Monocyte (primary cell): ENCODE measurements around the genes FKBP8, KLHL26 and NCAN.

DNA sequence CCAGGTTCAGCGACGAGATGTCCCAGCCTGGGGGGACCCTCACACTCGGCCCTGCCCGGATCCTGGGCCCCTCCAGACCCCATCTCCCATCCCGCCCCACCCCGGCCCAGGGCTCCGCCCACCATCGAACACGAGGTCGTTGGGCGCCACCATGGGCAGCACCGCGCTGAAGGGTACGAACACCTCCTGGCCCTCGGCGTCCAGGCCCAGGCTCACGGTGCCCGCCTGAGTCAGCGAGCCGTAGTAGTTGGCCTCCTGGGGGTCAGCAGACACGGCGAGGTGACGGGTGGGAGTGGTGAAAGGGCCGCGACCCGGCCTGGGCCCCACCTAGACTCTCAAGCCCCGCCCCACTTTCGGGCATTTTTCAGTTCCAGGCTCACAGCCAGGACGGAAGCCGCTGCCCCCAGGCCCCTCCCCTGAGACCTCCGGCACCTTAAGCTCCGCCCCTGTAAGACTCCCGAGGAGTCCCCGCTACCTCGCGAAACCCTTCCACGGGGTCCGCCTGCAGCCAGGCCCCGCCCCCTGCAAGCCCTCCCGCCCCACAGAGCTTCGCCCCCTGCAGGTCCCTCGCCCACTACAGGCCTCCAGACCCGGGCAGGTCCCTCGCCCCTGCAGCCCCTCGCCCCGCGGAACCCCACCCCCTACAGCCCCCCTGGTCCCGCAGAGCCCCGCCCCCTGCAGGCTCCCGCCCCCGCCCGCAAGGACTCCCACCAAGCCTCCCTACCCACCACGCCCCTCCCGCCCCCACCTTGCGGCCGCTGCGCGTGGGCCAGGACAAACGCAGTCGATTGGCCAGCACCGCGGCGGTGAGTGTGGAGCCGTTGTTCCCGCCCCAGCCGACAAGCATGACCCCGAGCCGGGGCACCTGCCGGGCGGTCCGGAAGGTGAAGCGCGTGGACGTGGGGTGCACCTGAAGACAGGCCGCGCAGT, 817 bp downstream of the ISYNA1 start:
- PRO-cap, 2 experiments: no peak in any of the 2 experiments

- PRO-cap, 2 experiments: peak in 2 of 2 experiments; most common plus-strand start chr19:18503178 (in 2); most common minus-strand start chr19:18502735 (in 2)
These were observed 19.3 kb downstream of the ELL start for GRCh38 chr19:18502207-18503352.

GRCh38 chr19:18507576-18508433, 14.1 kb downstream of the ELL start:
- PRO-cap, 2 experiments: no peak in any of the 2 experiments

DNA sequence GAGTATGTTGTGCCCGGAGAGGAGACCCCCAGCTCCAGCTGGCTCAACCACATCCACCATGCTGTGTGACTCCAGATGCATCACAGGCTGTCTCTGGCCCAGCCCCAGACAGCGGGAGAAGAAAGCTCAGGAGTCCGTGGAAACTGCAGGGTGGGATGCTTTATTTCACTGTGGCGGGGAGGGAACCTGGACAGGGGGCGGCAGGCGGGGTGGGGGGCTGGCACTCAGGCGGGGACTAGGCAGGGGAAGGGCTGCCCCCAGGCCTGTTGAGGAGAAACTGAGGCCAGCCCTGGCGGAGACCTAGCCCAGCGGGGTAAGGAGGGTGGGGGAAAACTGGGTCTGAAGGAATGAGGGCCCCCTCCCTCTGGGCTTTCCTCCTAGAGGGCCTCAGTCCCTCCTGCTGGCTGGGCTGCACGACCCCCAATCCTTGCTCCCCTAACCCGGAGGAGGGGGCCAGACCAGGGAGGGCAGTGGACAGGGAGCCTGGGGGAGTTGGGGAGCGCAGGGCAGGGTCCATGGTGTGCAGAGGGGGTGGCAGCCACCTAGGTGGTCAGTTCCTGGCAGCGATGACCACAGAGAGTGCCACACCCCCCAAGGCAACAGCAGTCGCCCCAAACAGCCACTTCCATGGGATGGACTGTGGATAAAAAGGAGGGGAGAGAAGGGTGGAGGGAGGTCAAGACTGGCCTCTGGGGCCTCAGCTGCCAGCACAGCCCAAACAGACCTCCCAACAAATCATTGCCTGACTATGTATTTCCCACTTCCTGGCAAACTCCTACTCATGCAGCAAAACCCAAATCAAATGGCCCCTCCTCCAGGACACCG, 10.0 kb upstream of the ELL start:
- PRO-cap, 2 experiments: no peak in any of the 2 experiments

- PRO-cap, 2 experiments: no peak in any of the 2 experiments
These were observed 1.1 kb downstream of the FKBP8 start for GRCh38 chr19:18542359-18542662.

DNA sequence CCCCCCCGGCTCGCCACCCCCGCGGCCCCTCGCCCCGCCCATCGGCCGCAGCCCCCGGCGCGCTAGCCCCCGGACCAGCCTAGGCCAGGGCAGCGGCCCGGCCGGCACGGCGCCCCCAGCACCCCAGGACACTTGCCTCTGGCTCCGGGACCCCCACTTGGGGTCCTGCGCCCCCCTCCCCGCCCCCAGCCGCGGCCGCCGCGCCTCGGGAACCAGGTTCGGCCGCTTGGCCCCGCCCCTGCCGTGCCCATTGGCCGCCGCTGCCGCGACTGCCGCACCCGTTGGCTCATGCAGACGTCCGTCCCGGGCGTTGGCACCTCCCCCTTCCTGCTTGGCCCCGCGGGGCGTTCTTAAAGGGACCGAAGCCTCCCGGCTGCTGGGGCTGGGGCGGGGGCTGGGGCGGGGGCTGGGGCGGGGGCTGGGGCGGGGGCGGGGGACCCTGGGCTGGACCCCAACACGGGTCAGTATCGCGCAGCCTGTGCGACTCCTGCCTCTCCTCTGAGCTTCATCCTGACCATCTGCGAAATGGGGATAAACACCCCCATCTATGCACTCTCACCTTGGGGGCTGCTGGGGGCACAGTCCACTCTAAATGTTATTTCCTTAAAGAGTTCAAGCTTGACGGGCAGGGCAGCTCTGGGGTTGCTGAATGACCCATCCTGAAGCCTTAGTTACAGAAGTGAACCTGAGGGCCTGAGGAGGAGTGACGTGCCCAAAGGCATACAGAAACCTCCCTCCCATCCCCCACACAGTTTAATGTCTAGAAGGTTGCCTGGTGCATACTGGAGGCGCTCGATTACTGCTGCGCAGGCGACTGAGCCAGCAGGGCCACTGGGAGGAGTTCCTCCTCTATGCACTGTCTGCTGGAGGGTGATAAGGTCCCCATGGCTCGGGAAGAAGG, at the start of gene FKBP8:
TSS of gene FKBP8 (minus strand) at position 224 of the 901 bp plus-strand sequence.
- PRO-cap, 2 experiments: peak in 2 of 2 experiments; most common plus-strand start position 799 of the sequence (in 2); most common minus-strand start position 159 of the sequence (in 1)

DNA sequence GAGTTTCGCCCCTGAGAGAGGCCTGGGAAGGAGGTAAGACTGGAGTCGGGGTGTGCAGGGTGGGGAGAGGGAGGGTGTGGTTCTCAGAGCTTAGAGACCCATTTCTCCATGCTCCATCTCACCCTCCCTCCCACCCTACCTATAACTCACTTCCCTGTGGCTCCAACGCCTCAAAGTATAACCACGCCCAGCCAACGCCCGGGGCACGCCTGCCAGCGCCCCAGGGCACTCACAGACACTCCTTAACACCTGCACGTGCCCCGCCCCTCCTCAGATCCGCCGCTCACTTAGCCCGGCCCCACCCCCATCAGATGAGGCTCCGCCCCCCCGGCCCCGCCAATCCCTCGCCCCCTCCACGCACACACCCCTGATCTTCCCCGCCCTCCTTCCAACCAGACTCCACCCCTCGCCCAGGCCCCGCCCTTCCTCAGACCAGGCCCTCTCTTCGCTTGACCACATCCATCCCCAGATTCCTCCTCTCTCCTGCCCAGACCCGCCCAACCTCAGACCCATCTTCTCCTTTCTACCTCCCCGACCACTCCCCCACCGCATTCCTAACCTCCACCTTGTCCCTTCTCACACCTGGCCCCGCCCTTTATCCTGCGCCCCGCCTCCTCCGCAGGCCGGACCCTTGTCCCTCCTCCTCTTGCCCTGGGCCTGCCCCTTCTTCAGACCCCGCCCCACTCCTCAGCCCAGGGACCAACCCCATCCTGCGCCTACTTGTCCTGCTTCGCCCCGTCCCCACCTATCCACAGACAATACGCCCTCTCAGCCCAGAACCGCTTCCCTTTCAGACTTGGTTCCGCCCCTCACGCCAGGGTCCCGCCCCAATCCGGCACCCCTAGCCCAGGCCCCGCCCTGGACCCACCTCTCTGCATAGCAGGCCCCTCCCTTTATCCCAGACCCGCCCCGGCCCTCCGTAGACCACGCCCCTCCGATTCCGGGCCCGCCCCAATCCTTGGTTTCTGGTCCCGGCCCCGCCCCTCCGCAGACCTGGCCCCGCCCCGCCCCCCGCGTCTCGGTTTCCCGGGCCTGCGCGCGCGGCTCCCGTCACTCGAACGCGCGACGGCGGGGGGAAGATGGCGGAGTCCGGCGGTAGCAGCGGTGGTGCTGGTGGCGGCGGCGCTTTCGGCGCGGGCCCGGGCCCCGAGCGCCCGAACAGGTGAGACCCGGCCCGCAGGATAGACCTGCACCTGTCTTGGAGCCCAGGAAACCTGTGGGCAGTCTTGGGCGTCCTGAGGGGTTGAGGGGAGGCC, at the start of gene KLHL26:
TSS of gene KLHL26 (plus strand) at position 1,053 of the 1,256 bp plus-strand sequence.
- PRO-cap, 2 experiments: peak in 2 of 2 experiments; most common plus-strand start position 1,053 of the sequence (in 2); most common minus-strand start position 754 of the sequence (in 1)

GRCh38 chr19:18659067-18659861, 22.4 kb downstream of the KLHL26 start:
- PRO-cap, 2 experiments: peak in 2 of 2 experiments; most common plus-strand start chr19:18659479 (in 1); most common minus-strand start chr19:18659417 (in 1)

DNA sequence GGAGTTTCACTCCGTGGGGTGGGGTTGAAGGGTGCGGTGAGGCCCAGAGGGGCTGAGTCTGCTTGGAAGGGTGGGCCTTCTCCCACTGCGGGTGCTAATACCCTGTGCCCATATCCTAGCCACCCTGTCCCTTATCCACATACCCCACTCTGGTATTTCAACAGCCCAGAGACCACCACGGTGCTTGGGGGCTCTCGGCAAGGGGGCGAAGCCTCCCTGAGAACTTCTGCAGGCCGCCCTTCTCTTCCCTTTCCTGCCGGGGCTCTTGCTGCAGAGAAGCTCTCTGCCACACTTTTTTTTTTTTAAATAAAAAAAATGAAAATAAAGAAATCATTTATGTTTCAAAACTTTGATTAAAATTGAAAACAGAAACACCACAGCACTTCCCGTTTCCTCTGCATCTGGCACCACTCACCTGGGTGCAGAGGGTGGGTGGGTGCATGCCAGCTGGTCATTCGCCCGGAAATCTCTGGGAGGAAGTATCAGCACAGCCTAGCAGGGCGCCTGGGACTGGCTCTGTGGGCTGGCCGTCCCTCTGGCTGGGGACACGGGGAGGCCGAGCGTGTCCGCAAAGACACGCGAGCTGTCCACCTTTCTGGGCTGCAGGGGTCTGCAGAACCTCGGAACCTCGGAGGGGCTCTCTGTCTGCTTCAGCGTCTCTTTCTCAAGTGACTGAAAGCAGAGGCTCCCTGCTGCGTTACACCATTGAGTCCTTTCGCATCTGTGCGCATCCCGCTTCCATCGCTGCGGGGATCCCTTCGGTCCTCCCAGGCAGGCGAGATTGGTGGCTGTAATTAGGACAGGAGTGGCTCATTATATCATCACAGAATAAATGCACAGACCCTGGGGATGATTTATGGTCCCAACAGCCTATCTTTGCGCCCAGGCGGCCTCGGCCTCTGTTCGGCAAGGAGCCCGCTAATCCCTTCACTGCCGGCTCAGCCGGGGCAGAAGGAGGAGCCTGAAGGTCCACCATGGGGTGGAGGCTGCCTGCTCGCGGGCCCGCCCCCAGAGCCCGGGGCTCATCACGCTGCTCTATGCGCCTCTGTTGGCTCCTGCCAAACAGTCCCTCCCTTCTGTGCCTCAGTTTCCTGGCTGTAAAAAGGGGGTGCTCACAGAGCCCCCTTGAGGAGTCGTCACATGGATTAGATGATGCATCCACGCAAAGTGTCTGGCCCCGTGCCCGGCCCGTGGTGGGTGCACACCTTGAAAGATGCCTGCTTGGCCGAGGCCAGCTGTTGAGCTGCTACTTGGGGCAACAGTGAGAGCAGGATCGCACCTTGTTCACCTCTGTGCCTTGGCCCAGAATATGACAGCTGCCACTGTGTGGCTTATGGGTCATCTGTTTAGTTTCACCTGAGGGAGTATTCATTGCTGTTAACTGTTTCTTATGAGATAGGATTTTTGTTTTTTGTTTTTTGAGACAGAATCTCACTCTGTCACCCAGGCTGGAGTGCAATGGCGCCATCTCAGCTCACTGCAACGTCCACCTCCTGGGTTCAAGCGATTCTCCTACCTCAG, 17.3 kb downstream of the CRTC1 start:
- PRO-cap, 2 experiments: peak in 1 of 2 experiments; most common plus-strand start position 12 of the sequence (in 1)

DNA sequence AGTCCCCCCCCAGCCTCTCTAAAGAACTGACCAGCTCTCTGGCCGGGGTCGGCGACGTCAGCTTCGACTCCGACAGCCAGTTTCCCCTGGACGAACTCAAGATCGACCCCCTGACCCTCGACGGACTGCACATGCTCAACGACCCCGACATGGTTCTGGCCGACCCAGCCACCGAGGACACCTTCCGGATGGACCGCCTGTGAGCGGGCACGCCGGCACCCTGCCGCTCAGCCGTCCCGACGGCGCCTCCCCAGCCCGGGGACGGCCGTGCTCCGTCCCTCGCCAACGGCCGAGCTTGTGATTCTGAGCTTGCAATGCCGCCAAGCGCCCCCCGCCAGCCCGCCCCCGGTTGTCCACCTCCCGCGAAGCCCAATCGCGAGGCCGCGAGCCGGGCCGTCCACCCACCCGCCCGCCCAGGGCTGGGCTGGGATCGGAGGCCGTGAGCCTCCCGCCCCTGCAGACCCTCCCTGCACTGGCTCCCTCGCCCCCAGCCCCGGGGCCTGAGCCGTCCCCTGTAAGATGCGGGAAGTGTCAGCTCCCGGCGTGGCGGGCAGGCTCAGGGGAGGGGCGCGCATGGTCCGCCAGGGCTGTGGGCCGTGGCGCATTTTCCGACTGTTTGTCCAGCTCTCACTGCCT, 13.8 kb downstream of the COMP start:
- PRO-cap, 2 experiments: no peak in any of the 2 experiments

DNA sequence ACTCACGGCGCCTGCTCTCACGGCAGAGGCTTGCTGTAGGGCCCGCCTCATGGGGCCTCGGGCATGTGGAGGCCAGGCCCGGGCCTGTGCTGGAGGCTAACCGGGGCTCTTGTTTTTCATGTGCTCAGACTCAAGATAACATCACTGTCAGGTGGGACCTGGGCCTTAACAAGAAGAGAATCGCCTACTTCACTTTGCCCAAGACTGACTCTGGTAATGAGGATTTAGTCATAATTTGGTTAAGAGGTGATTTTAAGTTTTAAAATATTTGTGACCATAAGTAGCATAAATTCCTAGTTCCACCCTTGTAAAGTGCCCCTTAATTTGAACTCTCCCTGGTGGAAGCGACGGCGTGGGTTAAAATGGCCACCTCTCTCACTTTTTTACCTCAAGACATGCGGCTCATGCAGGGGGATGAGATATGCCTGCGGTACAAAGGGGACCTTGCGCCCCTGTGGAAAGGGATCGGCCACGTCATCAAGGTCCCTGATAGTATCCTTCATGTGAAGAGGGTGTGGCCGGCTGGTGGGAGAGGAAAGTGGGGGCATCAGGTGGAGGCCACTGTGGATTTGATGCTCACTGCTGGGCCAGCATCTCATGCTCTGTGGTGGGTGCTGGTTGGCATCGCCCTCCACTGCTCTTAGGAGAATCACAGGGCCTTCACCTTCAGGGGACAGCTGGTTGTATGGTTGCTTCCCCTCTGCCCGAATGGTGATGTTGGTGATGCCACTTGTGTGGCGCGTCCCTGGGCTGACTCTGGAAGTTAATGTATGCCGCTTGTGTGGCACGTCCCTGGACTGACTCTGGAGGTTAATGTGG, 21.3 kb downstream of the UPF1 start:
- PRO-cap, 2 experiments: peak in 1 of 2 experiments; most common plus-strand start position 330 of the sequence (in 1)

GRCh38 chr19:18859731-18860702, 28.3 kb downstream of the UPF1 start:
- PRO-cap, 2 experiments: no peak in any of the 2 experiments

DNA sequence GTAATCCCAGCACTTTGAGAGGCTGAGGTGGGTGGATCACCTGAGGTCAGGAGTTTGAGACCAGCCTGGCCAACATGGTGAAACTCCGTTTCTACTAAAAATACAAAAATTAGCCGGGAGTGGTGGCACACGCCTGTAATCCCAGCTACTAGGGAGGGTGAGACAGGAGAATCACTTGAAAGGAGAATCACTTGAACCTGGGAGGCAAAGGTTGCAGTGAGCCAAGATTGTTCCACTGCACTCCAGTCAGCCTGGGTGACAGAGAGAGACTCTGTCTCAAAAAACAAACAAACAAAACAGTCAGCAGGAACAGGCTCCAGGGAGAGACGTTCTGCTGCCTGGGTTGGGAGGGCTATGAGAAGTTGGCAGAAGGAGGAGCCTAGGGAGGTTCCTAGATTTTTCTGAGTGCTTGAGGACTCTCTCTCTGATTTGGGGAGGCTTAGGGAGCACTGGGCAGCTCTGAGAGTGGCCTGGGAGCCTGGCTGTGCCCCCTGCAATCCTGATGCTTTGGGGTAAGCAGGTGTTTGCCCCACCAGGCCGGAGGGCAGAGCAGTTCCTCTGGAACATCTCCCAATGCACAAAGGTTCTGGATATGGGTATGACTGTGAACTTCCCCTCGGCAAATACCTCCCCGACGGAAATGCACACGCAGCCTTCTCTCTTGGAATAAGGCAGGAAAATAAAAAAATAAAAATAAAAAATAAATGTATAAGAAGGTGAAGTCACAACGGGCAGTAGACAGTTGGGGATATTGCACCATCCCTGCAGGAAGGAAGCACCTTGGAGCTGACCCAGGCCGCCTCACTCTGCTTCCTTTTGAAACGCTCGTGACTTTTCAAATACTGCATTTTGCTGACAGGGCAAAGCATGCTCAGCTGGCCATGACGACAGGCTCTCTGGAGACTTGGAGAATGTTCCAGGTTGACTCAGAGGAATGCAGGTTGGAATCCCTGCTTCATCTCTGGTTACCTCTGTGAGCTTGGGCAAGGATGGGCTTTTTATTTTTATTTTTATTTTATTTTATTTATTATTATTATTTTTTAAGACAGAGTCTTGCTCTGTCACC, 26.4 kb upstream of the HOMER3 start:
- PRO-cap, 2 experiments: peak in 2 of 2 experiments; most common plus-strand start position 427 of the sequence (in 2); most common minus-strand start position 808 of the sequence (in 2)

GRCh38 chr19:19001439-19001845, 31.9 kb downstream of the SUGP2 start:
- PRO-cap, 2 experiments: no peak in any of the 2 experiments

- PRO-cap, 2 experiments: no peak in any of the 2 experiments
These were observed 2.4 kb upstream of the SLC25A42 start for GRCh38 chr19:19061198-19061961.

DNA sequence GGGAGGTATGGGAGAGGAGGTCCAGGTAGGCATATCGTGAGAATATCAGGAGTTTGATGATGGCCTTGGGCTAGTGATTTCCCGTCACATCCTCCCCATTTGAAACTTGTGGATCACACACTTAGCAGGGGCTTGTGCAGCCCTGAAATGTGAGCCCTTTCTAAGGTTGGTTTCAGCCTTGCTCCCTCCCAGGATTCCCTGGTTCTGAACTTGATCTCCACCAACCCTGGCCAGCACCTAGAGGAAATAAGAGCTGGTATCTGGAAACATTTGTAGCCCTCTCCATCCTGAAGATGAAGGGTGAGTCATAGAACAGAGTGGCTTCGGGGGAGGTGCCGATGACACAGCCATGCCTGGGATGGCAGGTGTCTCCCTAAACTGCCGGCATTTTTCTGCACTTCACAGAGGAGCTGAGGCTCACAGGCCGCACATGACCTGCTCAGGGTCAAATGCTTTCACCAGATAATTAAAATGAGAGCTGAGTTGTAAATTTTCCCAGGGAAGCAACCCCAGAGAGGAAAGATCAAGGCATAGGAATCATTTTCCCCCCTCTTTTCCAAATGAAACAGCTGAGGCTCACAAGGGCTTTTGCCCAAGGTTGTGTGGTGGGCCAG, 1.4 kb upstream of the SLC25A42 start:
- PRO-cap, 2 experiments: no peak in any of the 2 experiments

- PRO-cap, 2 experiments: no peak in any of the 2 experiments
These were observed 36.7 kb downstream of the TMEM161A start for GRCh38 chr19:19101492-19102027.

- PRO-cap, 2 experiments: no peak in any of the 2 experiments
These were observed 3.7 kb downstream of the TMEM161A start for GRCh38 chr19:19134364-19135278.

- PRO-cap, 2 experiments: no peak in any of the 2 experiments
These were observed at the start of gene NCAN for GRCh38 chr19:19211619-19212246. Gene NCAN, plus strand, starts transcription at chr19:19211958.

GRCh38 chr19:19271802-19272261, 1.3 kb downstream of the TM6SF2 start:
- PRO-cap, 2 experiments: no peak in any of the 2 experiments